GM23248 (cell line): Measurements from ENCODE around the genes PEG3, ZIK1, ZNF551 and ZNF776.

DNA sequence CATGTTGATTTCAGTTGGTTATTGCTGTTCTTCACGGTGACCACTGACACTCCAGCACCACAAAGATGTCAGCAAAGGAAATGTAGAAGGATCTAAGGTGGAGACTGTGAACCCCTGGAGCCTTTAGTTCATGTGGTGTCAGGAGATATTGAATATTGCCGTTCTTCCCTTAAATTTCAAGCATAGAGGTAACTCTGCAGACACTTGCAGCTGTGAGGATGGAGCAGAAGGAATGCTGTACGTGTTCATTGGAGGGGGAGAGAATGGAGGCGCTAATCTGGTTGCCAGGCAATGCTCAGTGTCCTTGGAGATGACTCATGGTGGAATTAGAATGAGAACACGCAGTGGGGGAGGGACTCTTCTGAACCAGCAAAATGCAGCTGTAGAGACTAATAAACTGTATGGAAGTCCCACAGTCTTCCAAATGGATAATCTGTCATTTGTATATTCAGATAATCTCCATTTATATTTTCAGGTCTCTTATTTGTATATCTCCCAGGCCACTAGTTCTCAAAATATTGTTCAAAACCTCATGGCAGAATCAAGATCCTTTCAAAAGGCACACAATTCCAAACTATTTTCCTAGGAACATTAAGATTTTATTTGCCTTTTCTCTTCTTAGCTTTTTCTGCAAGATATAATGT is 21.0 kb upstream of the ZNF835 start:
- RAMPAGE, long total RNA: no peak

DNA sequence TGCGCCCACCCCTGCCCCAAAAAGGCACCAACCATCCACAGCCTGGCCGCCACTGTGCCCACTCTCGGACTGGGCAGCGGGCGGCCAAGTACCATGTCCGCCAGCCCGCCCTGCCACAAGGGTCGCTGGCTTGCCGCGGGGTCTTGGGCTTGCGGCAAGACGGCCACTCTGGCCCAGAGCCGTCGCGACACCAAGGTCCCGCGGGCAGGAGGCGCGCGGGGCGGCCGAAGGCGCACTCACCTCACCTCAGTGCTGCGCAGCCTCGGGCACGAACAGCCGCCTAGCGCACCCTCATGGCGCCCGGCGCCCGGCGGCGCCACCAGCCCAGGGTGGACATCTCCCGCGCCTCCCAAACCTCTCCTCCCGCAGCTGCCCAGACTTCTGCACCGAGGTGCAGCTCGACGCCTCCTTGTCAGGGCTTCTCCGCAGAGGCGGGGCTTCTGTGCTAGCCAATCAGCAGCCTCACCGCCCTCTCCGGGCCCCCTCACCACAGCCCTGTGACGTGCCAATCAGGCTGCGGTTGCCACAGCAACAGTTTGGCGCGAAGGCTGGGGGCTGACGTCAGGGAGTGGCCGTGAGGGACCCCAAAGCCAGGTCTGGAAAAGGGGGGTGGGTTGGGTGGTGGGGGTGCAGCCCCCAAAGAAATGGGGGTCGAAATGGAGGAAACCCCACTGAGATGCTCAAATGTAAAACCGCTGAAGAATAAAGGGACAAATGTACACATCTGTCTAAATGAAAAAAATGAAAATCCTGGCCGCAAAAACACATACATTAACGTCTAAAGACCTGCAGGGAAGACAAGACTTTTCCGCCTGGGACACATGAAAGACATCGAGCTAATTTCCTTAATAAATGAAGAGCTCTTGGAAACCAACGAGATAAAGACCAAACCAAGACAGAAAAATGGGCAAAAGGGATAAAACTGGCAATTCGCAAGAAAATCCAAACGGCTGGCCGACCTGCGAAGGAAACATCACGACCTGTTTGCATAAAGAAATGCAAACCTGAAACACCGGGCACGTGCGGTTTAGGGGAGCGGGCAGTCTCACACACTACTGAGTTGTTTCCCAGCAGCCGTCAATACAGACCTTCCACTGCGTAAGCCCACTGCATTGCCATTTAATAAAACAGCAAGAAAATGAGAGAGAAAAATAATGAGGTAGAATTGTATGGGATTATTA is at the start of gene PEG3:
TSS of gene PEG3 (minus strand) at position 385 of the 1,181 bp plus-strand sequence.
- RAMPAGE, long total RNA: no peak

DNA sequence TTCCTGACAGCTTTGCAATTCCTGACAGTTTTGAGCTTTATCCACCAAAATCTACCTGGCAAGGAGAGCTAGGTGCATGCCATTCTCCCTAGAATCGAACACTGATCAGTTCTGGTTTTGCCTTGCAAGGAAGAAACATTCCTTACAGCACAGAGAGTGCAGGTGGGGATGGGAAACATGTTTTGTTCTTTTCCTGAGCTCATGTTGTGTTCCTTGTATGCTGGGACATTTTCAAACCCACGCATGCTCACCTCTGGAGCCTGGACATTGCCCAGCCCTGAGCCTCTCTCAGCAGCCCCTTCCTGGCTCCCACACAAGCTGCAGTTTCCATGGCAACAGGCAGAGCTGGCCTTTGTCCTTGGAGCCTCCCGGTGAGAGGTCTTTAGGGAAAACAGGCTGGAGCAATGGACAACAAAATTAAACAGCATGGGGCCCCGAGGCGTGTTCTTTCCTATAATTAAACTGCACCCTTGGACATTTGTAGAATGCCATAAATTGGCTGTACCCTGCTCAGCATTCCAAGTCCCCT is 133.1 kb upstream of the PEG3 start:
- RAMPAGE, long total RNA: no peak

GRCh38 chr19:57239977-57240290 is 498 bp upstream of the ZNF805 start:
- RAMPAGE, long total RNA: no peak

DNA sequence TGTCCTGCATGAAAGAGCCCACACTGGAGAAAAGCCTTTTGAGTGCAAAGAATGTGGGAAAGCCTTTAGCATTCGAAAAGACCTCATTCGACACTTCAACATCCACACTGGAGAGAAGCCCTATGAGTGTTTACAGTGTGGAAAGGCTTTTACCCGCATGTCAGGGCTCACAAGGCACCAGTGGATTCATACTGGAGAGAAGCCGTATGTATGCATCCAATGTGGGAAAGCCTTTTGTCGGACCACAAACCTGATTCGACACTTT is 11.3 kb downstream of the ZNF460 start:
- RAMPAGE, long total RNA: no peak

GRCh38 chr19:57302483-57303069 is 17.7 kb upstream of the ZNF543 start:
- RAMPAGE, long total RNA: no peak

DNA sequence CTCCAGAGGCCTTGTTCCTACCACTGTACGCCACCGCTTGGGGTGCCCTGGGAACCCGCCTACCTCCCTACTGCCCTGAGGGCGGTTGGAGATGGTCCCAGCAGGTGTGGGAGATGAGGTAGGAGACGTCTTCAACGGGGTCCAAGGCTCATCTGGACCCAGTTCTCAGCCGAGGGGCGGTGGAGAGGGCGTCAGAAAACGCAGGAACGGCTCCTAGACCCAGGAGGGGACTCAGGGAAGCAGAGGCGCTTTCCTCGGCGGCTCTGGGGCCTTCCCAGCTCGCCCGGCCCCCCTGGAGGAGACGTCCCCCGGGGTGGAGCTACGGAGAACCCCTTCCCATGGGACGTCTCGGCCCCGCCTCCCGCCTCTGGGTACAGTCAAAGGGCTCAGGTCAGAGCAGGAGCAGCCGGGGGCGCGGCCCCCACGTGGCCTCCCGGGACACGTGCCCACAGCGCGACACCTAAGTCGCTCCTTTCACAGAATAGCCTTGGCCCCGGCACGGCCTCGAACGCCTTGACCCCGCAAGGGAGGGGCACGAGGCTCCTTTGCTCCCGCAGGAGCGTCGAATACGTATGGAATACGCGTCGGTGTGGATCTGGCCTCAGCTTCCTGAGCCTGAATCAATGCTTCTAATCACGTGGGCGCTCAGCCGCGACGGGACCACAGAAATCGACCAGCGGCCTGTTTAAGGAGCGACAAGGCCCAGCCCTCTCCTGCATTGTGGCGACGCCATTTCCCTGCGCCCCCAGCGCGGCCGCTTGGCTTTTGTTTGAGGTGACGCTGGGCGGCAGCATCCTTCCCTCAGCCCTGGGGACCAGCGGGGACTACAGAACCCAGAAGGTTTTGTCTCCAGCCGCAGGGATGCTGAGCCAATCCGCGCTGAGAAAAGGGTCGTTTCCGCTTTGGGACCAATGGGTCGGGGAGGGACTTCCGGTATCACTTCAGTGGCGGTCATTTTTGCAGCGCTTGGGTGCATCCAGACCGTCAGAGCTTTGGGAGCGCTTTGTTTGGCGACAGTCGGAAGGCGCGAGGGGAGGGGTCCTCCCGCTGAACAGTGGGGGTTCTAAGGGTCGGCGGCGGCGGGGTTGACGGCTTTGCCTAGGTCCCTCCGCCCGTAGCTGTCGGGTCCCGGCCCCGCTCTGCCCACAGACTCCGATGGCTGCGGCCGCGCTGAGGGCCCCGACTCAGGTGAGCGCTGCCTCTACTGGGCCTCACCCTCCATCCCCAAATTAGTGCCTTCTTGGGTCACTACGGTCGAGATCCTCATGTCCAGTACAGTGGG is at the start of gene ZIK1:
TSS of gene ZIK1 (plus strand) at position 944 of the 1,282 bp plus-strand sequence.
- RAMPAGE, long total RNA: start-site peak on the plus strand centred at position 940 of the sequence, 42 bp wide, 7 and 6 reads in 2 replicates

DNA sequence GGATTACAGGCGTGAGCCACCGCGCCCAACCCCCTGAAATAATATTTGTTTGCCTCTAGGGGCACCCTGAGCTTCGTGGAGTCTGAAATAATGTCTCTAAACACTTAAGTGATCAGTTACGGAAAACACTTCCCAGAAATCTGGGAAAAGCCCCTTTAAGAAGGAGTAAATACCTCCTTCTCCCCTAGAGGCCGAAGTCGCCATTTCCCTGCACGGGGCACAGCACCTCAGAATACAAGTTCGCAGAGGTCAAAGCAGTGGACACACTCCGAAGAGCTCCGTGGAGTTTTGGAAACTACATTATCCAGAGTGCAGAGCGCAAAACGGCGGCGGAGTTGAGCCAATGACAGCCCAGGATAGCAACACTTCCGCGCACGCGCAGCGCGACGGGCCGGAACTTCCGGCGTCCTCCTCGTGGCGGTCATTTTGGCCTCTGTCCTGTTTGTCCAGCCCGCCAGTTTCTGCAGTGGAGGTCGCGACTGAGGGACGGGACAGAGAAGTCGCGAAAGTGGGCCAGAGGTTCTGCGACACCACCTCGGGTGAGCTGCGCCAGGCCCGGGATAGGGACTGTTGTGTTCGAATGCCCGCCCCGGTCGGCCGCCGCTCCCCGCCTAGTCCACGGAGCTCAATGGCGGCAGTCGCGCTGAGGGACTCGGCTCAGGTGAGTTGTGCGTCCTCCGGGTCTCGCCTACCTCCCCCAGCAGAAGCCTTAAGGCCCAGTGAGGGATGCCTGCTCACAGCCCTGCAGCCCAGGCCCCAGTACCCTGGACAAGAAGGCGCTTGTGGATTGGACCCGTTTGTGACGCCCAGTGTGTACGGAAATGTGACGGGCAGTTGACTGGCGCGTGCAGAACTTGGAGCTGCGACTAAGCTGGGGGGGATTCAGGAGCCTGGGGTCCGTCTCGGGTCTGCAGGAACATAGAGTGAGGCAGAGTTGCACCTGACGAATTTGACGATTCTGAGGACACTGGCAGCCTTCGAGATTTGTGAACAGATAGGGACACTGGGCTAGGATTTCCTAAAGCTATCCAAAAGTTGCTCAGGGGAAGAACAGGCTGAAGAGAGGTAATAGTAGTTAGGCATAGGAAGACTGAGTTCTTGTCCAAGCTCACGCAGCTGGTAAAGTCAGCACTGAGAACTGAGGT is at the start of gene ZNF551:
TSS of gene ZNF551 (plus strand) at position 394 of the 1,145 bp plus-strand sequence.
- RAMPAGE, long total RNA: start-site peak on the plus strand centred at position 407 of the sequence, 46 bp wide, 26 and 29 reads in 2 replicates

DNA sequence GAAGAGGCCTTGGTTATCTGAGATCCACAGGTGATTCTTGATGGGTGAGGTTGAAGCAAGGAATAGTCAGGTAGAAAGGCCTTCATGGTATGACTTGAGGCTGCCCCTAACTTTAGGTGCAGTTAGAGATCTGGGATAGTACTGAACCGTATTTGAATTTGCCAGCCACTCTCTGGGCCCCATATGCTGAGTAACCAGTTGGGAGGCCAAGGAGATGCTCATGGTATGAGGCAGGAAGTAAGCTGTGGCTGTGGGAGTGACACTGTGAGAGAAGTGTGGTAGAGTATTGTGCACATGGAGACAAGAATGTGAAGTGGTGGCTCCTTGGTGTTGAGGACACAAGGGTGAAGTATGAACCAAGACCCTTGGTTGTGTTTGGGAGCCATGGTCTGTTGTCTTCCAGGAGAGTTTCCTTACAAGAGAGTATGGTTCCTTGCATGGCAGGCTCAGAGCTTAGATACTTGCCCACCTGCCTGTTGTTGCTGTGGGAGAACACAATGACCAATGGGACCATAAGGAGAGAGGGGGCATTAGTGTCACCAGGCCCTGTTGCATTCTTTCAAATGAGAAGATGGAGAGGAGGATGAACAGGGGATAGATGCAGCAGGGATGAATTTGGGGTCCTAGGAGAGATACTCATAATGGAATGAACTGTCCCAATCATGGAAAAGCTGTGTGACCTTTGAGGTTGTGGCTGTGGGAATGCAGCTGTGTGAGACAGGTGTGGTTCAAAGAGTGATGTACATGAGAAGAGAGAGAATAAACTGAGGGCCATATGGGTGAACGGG is 2.5 kb downstream of the ZNF551 start:
- RAMPAGE, long total RNA: no peak

DNA sequence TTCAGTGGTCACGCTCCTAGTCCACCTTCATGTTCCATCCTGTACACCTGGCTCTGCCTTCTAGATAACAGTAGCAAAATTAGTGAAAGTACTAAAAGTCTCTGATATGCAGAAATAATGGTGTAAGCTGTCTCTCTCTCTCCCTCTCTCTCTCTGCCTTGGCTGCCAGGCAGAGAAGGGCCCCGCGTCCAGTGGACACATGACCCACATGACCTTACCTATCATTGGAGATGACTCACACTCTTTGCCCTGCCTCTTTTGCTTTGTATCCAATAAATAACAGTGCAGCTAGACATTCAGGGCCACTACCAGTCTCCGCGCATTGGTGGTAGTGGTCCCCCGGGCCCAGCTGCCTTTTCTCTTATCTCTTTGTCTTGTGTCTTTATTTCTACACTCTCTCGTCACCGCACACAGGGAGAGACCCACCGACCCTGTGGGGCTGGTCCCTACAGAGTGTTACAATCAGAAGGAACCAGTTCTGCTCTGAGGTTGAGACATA is 7.8 kb upstream of the ZNF776 start:
- RAMPAGE, long total RNA: no peak

GRCh38 chr19:57746432-57747752 is at the start of gene ZNF776:
ZNF776 (plus strand) TSS chr19:57746815.
- RAMPAGE, long total RNA: start-site peak on the plus strand at chr19:57746808-57746853, 13 and 20 reads in 2 replicates

DNA sequence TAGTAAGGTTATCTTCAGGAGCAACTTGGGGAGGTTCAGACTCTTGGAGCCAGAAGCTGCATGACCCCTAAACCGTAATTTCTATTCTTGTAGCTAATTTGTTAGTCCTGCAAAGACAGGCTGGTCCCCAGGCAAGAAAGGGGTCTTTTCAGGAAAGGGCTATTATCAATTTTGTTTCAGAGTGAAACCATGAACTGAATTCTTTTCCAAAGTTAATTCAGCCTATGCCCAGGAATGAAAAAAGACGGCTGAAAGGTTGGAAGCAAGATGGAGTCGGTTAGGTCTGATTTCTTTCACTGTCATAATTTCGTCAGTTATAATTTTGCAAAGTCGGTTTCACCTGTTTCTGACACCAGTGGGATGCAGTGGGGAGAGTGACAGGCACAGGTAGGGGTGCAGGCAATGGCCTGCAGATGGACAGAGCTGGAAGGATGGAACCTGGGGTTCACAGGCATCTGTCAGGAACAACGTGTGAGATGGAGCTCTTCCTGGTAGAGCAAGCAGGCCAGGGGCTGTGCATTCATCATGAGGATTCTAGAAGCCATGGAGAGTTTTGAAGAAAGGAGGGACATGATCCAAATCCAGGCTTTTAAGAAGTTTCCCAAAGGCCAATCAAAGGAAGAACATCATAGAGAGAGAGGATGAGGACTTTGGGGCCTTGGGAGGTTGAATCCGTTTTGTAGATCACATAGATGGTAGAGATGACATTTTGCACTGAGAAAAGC is 1.7 kb downstream of the ZNF587 start:
- RAMPAGE, long total RNA: no peak

DNA sequence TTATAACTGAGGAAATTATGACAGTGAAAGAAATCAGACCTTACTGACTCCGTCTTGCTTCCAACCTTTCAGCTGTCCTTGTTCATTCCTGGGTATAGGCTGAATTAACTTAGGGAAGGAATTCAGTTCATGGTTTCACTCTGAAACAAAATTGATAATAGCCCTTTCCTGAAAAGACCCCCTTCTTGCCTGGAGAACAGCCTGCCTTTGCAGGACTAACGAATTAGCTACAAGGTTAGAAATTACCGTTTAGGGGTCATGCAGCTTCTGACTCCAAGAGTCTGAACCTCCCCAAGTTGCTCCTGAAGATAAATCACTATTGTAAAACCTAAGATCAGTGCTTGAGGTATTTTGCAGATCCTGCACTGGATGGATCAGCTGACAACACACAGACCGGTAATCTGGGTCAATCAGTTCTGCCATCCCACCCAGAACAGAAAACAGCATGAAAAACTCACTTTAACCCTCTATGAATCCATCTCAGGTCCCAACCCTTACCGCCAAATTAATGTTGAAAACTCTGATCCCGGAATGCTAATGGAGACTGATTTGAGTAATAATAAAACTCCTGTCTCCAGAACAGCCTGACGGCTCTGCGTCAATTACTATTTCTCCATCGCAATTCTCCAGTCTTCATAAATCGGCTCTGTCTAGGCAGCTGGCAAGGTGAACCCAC is 728 bp downstream of the ZNF417 start:
- RAMPAGE, long total RNA: no peak

DNA sequence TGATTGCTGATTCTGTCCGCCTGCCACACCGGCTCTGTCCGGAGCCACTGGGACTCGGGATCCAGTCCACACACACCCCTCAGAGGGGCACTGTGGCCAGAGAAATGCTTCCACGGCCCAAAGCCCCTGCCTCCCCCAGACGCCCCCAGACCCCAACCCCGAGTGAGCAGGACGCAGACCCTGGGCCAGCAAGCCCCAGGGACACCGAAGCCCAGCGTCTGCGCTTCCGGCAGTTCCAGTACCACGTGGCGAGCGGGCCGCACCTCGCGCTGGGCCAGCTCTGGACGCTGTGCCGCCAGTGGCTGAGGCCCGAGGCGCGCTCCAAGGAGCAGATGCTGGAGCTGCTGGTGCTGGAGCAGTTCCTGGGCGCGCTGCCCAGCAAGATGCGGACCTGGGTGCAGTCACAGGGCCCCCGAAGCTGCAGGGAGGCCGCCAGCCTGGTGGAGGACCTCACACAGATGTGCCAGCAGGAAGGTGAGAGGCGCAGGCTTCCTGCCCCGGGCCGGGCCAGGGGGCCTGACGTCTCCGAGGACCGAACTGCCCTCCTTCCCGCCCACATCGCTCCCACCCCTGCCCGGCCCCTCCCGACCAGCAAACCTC is 4.0 kb downstream of the ZSCAN1 start:
- RAMPAGE, long total RNA: no peak

DNA sequence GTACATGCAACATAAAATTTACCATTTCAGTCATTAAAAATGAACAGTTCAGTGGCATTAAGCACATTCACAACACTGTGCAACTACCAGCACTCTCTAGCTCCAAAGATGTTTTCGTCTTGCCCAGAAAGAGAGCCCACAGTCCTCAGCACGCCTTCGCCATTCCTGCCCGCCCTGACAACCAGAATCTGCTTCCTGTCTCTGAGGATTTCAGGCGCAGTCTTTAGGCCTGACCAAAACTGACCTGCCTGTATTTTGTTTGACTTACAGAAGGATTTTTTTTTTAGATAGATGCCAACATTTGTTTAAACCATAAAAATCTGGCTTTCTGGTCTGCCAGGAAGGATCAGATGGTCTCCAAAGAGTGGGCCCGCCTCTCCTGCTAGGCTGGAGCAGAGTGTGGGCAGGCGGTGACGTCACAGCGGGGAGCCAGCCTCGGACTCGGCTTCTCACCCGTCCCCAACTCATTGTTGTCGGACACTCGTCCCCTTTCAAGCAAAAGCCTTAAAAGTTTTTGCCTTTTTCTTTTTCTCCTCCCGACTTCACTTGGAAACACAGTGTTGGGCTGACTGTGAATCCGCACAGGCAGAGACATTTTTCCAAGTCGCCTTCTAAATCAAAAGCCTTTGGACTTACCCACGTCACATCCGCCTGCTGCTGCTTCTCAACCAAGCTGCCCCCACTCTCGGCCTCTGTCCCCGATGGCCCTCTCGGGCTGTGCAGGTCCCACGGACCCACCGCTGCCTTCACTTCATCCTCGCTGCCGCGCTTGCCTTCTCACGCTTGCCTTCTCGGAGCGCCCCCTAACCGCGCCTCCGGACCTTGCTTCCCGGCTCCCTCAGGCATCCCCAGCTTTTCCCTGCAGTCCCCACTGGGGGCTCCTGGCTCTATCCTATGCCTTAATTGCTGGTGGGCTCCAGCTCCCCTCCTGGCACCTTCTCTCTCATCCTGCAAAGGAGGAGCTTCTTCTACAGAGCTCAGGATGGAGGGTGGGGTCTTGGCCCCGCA is 4.2 kb upstream of the ZNF135 start:
- RAMPAGE, long total RNA: no peak

DNA sequence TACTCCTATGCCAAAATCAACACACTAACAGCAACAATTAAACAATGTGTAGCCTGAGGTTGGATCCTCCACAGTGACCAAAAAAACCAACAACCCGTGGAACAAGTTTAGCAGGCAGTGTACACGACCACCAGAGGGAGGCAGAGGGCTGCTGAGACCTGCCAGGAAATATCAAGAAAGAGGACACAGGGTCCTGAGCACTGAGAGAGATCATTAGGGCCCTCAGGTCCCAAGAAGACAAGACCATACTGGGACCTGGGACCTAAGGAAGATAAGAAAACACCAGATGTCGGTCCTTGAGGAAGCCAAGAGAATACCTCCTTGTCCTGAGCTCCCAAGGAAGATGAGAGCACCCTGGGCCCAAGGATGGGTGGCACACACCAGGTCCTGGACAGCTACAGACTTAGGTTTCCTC is 895 bp upstream of the ZNF274 start:
- RAMPAGE, long total RNA: no peak

DNA sequence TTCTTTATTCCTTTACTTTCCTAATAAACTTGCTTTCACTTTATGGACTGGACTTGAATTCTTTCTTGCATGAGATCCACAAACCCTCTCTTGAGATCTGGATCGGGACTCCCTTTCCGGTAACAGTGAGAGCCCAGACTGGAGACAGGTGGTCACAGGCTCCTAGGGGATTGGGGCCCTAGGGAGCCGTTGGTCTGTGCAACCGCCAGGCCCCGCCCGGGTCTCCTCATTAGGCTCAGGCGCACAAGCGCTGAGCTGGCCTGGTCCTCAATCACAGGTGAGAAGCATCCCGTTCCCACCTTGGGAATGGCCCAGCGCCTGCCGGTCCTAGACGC is 10.8 kb upstream of the ZNF544 start:
- RAMPAGE, long total RNA: no peak

- RAMPAGE, long total RNA: no peak
Observed at GRCh38 chr19:58336275-58336804, 9.5 kb downstream of the ZSCAN22 start.

DNA sequence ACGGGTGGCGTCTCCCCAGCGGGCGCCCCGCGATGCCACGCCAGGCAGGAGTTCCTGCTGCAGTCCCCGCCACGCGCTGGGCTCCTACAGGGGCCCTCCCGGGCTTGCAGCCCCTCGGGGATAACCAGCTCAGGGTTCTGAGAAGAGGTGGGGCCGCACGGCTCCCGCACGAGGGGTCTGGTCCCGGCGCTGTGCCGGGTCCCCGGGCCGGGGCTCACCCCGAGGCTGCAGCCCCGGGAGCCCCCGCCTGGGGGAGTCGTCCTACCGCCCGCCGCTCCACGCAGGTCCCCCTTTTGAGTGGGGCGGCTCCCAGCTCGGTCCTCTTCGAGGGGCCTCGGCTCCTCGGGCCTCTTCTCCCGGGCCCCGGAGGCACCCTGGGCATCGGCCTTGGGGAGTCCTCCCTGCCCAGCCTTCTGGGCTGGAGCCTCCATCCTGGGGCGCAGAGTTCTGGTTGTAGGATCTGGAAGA is 6.4 kb upstream of the ZNF497 start:
- RAMPAGE, long total RNA: no peak

GRCh38 chr19:58381253-58381615 is 404 bp upstream of the ZNF837 start:
- RAMPAGE, long total RNA: no peak